ENCODE data around the genes VCP, NPR2 and OR13J1.

DNA sequence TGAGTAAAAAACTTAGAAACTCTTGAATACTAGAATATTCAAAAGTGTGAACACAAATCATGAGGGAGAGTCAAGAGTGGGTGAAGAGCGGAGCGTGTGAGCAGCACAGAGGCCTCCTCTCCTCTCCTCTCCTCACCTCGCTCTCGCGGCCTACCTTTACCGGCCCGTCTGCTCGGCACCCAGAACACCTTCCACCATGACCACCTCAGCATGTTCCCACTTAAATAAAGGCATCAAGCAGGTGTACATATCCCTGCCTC lies 21.3 kb upstream of the FAM205C start:
- PRO-cap = unidirectional peak, plus-strand start at position 135 of the sequence
- RRBS = 96% methylated on average over 3 of the region's 8 CpGs

GRCh38 chr9:34937925-34938163 lies 20.2 kb upstream of the PHF24 start:
- PRO-cap = no peak
- RRBS = no CpG with 5 or more reads among the region's 2 CpGs

DNA sequence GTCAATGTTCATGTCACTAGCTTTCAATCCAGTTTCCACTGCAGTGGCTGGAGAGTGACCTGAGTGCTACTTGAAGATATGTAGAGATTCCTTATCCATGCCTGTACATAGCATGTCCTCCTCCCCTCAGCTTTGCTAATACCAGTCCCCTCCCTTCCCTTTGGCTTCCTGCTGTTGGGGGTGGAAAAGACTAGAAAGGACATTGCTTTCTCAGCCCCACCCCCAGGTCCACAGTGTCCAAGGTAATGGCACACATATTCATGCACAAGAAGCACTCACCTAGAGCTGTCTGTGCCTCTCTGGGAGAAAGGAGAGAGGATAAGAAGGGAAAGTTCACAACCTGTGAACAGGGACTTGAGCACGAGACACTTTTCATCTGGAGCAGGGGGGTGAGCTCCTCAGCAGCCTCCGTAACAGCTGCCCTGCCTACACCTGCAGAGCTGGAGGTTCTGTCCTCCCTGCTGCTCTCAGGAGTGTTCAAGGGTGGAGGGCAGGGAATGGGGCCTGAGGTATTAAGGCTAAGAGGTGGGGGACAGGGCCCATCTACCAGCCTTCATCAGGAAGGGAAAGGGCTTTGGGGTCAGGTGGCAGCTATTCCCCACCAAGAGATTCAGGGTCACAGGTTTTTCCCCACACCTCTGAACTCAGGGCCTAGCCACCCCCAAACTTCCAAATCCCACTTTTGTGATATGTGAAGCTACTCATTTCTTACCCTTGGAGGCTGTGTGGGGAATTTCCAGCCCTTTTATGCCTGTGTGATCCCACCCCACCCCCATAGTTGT lies 8.1 kb downstream of the DNAJB5 start:
- PRO-cap = no peak
- RRBS = no CpG with 5 or more reads among the region's 2 CpGs

DNA sequence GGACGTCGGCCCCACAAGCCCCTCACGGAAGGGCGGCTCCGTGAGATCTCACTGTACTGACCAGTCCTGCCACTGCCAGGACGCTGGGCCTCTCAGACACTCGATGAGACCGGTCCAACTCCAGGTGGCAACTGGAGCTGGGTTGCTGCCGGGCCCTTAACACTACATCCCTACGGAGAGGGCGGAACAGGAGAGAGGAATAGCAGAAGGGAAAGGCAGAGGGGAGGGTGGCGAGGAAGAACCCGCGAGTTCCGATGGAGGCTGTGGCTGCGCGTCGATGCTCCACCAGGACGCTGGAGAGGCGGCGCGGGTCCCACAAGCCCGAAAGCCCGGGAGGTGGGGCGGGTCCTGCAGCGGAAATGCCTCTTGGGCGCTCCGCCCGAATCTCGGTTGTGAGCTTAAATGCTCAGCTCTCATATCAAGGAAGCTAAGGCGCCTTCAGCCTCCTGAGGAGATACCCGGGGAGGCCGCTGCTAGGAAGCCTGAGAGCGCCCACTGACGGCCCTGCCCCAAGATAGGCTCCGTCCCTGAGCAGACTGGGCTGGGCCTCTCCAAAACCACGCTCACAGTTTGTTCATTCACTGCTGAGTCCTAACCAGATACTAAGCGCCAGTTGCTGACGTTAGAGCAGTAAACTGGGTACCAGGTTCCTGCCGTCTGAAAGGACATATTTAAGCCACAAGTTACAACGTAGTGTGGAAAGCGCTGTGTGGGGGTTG lies 5.8 kb upstream of the C9orf131 start:
- PRO-cap = bidirectional peak, plus-strand start at position 416 of the sequence, minus-strand start at position 295 of the sequence
- RRBS = 23% methylated on average over 5 of the region's 42 CpGs

DNA sequence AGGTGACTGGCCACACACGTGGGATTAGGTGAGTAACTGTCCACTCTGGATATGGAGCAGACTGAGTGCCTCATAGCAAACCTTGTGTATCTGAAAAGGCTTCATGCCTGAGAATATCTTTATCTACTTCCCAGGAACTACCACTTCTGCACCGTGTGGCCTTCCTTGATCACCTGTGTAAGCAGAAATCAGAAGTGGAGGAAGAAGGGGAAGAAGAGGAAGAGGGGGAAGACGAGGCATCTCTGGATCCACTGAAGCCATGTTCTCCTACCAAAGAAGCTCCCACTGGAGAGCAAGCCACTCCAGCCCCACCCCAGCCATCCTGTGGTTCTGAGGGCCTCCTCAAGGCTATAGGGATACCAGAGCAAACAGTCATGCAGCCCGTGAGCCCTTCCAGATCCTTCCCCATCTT lies 693 bp downstream of the C9orf131 start:
- PRO-cap = no peak
- RRBS = no CpG with 5 or more reads among the region's 4 CpGs

- PRO-cap = no peak
- RRBS = no CpG with 5 or more reads among the region's 4 CpGs
Measured at GRCh38 chr9:35055779-35056550, 13.9 kb downstream of the C9orf131 start.

DNA sequence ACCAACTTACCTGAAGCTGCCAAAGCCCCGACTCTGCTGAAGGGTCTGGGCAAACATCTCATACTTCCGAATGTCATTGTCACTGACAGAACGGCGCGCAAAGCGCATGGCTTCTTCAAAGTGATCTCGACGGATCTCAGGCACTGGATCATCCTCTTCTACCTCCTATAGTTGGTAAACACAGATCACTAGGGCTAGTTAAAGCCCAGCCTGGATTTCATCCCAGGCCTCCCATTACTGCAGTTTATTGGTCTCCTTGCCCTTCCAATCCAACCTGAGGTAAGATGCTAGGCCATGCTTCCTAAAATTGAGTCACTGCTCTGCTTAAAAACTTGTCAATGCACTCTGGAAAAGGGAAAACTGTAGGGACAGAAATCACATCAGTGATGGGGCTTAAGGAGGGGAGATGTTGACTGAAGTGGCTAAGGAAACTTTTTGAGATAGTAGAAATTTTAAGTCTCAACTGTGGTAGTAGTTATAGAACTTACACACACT lies 15.0 kb downstream of the VCP start:
- PRO-cap = no peak
- RRBS = no CpG with 5 or more reads among the region's 8 CpGs

GRCh38 chr9:35072443-35073258 lies at the start of gene VCP:
TSS of gene VCP (minus strand) at chr9:35072625.
- PRO-cap = bidirectional peak, plus-strand start at chr9:35072892, minus-strand start at chr9:35072625
- RRBS = 1% methylated on average over 9 of the region's 56 CpGs

DNA sequence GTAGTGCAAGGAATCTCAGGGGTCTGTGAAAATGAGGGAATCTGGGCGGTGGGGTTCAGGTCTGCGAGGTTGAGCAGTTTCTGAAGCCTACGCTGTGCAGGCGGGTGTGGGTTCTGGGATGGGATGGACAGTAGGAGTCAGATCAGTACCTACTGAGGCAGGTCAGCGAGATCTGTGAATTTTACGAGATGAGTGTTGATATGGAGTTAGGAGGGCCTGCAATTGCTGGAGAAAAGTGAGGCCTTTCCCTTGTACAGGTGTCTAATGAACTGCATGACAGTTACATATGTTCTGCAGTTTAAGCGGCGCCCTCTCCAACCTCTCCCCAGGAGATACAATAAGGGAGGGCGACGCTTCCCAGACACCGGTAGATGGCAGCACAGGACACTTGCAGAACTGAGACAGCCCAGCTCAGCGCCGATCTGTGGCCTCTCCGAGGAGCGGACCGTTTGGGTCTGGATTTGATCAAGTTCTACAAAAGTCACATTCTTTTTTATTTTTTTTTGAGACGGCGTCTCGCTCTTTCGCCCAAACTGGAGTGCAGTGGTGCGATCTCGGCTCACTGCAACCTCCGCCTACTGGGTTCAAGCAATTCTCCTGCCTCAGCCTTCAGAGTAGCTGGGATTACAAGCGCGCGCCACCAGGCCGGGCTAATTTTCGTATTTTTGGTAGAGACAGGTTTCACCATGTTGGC lies 1.1 kb upstream of the ATOSB start:
- PRO-cap = no peak
- RRBS = 22% methylated on average over 1 of the region's 28 CpGs

GRCh38 chr9:35488439-35489091 lies 1.3 kb upstream of the RUSC2 start:
- PRO-cap = no peak
- RRBS = no CpG with 5 or more reads among the region's 9 CpGs

DNA sequence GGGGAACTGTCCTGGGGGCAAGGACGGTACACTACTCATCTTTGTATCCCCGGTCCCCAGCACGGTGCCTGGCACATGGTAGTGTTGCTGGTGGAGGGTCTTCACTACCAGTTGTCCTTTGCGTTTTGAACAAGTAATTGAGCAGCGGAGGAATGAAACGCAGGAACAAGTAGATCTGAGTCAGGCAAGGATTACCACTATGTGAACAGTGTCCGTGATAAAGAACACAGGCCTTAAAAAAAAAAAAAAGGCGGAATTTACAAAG lies 884 bp downstream of the RUSC2 start:
- PRO-cap = unidirectional peak, minus-strand start at position 193 of the sequence
- RRBS = 5% methylated on average over 2 of the region's 8 CpGs

DNA sequence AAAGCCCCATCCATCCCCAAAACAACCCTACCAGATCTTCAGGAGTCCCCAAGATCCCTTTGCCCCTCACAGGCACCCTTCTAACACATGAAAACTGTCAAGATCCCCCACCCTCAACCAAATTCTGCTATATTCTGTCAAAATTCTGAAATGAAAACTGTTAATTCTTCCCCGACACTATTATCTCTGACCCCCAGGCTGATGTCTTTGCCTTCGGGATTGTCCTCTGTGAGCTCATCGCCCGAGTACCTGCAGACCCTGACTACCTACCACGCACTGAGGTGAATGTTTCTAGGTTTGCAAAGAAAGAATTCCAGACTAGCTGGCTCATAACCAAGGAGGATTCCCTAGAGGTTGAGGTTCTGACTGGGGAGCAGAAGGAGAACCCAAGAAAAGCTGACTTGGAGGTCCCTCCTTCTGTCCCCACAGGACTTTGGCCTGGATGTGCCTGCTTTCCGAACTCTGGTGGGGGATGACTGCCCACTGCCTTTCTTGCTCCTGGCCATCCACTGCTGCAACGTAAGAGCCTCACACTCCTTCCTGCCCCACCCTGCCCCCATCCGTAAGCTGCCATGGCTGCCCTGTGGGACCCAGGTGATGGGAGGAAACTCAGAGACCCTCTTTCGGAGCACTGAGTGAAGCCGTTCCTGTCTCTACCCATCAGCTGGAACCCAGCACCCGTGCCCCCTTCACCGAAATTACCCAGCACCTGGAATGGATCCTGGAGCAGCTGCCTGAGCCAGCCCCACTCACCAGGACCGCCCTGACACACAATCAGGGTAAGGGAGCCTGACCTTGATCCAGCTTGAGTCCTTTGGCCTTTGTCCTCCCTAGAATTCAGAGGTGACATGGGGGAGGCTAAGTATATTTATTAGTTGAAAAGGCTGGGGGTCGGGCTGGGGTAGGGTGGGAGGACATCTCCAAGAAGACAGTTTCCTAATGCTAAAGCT lies 2.9 kb downstream of the TESK1 start:
- PRO-cap = no peak
- RRBS = no CpG with 5 or more reads among the region's 14 CpGs

- PRO-cap = no peak
- RRBS = 5% methylated on average over 10 of the region's 44 CpGs
Measured at GRCh38 chr9:35616849-35617442, 1.3 kb downstream of the CD72 start.

DNA sequence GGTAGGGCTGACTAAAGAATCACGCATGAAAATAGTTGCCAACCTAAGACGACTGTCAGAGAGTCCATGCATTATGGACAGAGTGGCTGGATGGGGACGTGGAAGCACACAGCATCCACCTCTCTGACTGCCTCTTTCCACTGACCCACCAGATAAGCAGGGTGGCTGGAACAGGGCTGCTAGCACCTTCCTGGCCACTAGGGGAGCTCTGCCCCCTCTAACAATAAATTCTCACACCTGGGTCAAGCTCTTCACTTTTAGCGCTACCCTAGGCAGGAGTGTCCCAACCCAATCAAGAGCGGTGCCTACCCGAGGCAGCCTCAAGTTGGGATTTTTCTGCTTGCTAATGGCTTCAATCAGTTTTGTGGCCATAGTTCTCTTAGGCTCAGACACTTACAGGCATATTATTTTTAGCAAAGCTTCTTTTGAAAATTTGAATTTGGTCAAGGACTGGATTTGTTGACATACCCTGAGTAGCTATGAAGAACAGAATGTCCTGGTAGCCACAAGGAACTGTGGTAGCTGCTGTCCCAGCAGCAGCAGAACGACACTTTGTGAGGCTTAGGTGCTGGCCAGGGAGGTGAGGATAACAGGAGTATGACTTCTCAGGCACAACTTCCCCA lies 6.9 kb upstream of the TPM2 start:
- PRO-cap = no peak
- RRBS = no CpG with 5 or more reads among the region's 7 CpGs

DNA sequence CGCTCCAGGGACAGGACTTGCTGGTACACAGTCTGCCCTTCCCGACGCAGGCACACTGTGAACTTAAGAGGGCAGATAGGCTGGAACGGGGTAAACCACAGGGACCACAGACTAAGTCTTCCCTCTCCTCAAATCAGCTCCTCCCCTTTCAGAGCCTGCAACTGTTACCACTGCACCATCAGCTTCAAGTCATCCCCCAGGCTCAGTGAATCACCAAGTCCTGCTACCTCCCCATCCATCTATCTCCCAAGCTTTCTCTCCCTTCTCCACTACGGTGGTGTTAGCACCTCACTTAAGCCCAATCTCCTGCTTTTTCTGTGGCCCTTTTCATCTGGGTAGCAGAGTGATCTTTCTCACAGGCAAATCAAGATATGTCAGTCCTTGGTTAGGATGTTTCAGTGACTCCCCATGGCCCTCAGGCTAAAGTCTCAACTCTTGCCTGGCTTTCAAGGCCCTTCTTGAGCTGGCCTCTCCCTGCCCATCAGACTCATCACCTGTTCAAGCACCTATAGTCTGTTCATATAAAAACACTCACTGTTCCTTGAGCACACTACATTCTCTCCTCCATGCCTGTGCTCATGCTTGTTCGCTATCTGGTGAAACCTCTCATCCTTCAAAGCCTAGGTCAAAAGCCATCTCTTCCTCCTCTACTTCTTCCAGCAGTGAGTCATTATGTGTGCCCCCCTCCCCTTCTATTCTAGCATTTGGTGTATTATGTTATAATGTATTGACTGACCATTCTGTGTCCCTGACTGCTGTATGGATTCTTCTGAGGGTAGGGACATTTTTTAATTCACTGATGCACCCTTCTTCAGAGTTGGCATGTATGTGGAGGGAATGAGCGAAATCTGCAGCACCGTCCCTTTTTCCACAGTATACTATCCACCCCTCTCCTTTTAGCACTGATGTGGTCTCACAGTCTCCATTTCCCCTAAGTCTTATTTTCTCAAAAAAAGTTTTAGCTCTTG lies 6.9 kb downstream of the GBA2 start:
- PRO-cap = no peak
- RRBS = no CpG with 5 or more reads among the region's 8 CpGs

GRCh38 chr9:35751019-35751798 lies 2.1 kb downstream of the RGP1 start:
- PRO-cap = no peak
- RRBS = no CpG with 5 or more reads among the region's 12 CpGs

DNA sequence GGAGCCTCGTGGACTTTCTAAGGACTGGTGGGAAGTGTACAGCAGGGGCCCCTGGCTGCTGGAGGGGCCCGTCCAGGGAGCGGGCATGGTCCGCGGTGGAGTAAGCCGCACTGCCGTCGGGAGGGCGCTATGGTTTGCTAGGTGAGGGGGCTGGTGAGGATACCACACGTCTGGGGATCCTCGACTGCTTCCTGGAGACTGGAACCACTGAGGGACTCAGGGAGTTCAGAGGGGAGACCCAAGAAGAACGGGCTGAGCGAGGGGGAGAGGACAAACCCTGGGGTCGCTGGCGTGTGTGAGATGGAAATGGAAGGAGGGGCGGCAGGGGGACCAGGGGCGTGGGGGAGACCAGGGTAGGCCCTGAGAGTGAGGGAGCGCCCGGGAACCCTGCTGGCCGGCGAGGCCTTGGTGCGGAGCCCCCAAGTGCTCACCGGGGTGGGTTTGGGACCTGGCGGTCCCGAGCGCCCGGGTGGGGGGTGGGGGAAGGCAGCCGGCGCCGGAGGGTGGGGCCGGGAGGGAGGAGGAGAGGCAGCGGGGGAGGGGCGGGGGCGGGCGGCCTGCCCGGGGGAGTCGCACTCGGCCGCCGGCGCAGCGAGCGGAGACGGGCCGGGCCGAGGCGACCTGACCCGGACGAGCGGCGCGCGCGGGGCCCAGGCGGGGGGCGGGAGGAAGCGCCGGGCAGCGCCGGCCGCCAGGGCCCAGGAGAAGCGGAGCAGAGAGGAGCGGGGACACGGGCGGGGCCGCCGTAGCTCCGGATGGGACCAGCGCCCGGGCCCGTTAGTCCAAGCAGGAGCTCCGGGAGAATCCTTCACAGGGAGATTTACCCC lies at the start of gene NPR2:
Gene NPR2, plus strand, starts transcription at position 566 of the 827 bp plus-strand sequence.
- PRO-cap = bidirectional peak, plus-strand start at position 653 of the sequence, minus-strand start at position 395 of the sequence
- RRBS = 15% methylated on average over 32 of the region's 72 CpGs

DNA sequence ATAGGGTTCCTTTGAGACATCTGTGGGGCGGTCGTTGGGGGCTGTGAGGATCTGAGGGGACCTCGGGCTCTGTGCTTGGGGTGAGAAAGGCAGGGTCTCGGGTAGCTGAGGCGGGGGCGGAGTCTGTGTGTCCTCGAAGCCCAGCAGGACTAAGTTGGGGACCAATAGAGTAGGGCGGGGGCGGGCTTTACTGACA lies 132 bp upstream of the TMEM8B start:
- PRO-cap = bidirectional peak, plus-strand start outside the sequence, minus-strand start at position 118 of the sequence
- RRBS = no CpG with 5 or more reads among the region's 9 CpGs

GRCh38 chr9:35870263-35870632 lies at the start of gene OR13J1:
TSS of gene OR13J1 (minus strand) at chr9:35870401.
- PRO-cap = no peak
- RRBS = no CpG with 5 or more reads among the region's 6 CpGs

GRCh38 chr9:35905191-35905715 lies 749 bp upstream of the HRCT1 start:
- PRO-cap = no peak
- RRBS = 55% methylated on average over 2 of the region's 6 CpGs

All from kidney (tissue), 2 donors.